MCF 10A (cell line): ENCODE measurements around the gene ZNF302.

DNA sequence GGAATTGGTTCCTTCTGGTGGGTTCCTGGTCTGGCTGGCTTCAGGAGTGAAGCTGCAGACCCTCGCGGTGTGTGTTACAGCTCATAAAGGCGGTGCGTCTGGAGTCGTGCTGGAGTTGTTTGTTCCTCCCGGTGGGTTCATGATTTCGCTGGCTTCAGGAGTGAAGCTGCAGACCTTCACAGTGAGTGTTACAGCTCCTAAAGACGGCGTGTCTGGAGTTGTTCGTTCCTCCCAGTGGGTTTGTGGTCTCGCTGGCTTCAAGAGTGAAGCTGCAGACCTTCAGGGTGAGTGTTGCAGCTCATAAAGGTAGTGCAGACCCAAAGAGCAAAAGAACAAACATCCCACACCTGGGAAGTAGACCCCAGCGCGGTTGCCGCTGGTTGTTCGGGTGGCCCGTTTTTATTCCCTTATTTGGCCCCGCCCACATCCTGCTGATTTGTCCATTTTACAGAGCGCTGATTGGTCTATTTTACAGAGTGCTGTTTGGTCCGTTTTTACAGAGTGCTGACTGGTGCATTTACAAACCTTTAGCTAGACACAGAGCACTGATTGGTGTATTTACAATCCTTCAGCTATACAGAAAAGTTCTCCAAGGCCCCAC, 1.2 kb downstream of the SCGB2B2 start:
- PRO-cap = no peak
- RRBS = no CpG with 5 or more reads among the region's 19 CpGs

DNA sequence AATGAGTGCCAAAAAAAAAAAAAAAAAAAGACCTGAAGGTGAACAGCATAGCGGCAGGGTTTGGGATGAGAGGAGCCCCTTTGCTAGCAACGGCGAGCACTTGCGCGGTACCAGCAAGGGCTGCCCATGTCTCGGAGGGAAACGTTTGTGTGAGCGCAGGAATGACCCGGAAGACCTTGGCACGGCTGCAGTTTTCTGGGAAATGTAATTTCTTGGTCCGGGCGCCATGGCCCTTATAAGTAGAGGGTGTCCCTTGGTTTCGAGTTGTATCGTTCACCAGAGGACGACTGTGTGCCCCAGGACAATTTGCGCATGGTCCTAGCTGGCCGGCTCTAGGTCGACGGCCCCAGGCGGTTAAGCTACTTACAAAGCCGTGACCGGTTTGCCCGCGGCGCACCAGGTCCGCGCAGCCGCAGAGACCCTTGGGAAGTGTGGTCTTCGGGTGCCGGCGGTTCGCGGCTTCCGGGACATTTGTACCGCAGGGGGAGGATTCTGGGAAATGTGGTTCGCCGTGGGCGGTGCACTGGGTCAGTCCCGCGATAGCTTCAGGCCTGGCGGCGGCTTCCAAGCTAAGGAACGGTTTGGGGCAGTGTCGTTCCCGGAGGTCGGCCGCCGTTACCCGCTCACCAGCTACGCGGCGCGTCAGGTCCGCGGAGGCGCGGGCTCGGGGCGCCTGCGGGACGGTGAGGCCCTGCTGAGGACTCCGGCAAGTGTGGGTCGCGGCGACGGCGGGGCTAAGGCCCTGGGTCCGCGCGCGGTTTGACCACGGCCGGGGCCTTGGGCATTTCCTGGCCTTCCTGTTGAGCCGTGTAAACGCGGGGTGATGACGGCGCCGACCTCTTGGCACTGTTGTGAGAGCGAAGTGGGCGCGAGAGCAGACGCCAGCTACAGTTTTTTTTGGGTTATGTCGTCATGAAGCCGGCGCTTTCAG, at the start of gene ZNF302:
ZNF302 (plus strand) TSS at position 528 of the 931 bp plus-strand sequence.
- PRO-cap = bidirectional peak, plus-strand start at position 589 of the sequence, minus-strand start at position 348 of the sequence
- RRBS = 26% methylated on average over 27 of the region's 86 CpGs

DNA sequence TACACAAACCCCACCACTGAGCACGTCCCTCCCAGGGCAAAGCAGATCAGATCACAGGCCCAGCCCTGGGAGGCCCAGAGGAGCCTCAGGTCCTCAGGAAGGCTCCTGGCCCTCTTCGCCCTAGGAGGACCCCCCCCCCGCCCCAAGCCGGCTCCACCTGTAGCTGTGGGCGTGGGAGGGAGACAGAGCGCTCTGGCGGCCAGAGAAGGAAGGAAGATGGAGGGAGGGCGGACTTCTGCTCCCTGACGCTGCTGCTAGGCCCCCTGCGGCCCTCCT, 1.3 kb upstream of the ZNF181 start:
- PRO-cap = no peak
- RRBS = no CpG with 5 or more reads among the region's 10 CpGs

DNA sequence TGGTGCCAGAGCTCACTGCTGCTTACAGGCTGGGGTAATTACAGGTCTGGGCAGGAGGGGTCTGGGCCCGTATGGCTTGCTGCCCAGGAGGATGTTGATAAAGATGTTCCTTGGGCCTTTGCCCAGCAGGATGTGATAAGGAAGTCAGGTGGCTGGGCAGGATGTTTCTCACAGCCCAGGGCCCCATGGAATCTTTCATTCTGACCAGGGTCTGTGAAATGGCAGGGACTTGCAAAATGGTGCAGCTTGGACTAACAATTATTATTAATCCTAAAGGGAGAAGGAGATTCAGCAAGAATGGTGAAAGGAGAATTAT, 64.3 kb upstream of the ZNF599 start:
- PRO-cap = no peak
- RRBS = no CpG with 5 or more reads among the region's 1 CpG

GRCh38 chr19:35023002-35023644, 7.1 kb upstream of the SCN1B start:
- PRO-cap = no peak
- RRBS = no CpG with 5 or more reads among the region's 18 CpGs

GRCh38 chr19:35107270-35107870, 8.3 kb upstream of the FXYD3 start:
- PRO-cap = no peak
- RRBS = no CpG with 5 or more reads among the region's 6 CpGs

GRCh38 chr19:35125248-35126475, 9.2 kb downstream of the LGI4 start:
- PRO-cap = no peak
- RRBS = 83% methylated on average over 7 of the region's 41 CpGs

- PRO-cap = no peak
- RRBS = no CpG with 5 or more reads among the region's 27 CpGs
These were observed 8.2 kb downstream of the LGI4 start for GRCh38 chr19:35126603-35127183.

- PRO-cap = no peak
- RRBS = 2% methylated on average over 5 of the region's 24 CpGs
These were observed 1.1 kb downstream of the FXYD5 start for GRCh38 chr19:35155397-35156328.

DNA sequence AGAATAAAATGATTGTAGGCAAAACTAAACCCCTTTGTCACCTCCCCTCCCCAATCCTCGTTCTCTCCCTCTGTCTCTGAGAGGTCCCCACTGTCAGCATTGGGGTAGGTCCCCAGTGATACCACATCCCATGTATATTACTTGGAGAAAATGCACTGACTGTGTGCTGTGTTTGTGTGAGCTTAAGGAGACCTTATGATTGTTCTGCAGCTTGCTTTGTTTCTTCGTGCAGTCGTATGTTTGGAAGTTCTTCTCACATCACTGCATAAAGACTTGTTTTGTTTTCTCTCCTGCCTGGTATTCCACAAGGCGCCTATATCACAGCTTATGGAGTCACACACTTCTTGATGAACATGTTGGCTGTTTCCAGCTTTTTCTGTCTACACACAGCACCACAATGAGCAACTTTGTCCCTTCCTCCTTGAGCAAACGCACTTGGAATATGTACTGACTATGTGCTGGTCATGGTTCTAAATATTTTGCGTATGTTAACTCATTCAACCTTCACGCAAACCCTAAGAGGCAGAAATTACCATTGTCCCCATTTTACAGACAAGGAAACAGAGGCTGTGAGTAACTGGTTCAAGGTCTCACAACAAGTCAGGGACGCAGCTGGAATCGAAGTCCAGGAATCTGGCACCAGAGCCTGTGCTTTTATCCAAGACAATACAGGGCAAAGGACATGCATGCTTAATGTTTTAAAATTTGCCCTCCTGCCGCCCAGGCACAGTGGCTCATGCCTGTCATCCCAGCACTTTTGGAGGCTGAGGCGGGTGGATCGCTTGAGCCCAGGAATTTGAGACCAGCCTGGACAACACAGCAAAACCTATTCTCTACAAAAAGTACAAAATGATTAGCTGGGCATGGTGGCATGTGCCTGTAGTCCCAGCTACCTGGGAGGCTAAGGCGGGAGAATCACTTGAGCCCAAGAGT, 4.9 kb downstream of the FXYD5 start:
- PRO-cap = no peak
- RRBS = no CpG with 5 or more reads among the region's 13 CpGs

DNA sequence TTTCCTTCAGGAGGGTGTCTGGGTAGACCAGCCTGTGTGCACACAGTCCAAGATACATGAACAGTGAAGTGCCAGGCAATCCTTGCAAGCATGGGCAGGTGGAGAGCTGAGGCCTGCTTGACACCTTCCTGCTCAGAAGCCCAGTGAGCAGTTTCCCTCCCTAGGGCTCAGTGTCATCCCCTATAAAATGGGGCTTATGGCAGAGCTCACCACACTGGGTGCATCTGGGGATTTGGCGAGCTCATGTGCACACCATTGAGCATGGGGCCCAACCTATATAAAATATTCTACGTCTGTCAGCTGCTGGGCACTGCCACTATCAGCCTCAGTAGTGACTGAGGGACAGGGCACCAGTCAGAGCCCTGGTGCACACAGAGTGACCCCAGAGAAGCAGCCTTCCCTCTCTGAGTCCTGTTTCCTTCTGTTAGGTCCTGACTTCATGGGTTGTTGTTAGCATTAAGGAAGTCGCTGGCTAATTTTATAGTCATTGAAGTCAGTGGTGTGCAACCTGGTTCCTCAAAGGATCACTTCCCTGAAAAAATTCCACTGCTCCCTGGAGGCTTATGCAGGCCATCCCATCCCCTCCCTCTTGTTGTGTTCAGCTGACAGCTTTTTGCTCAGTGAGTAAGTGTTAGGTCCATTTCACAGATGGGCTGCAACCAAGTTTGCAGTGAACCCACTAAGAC, 4.1 kb upstream of the USF2 start:
- PRO-cap = no peak
- RRBS = no CpG with 5 or more reads among the region's 3 CpGs

- PRO-cap = no peak
- RRBS = no CpG with 5 or more reads among the region's 18 CpGs
These were observed 1.7 kb downstream of the USF2 start for GRCh38 chr19:35270277-35270961.

DNA sequence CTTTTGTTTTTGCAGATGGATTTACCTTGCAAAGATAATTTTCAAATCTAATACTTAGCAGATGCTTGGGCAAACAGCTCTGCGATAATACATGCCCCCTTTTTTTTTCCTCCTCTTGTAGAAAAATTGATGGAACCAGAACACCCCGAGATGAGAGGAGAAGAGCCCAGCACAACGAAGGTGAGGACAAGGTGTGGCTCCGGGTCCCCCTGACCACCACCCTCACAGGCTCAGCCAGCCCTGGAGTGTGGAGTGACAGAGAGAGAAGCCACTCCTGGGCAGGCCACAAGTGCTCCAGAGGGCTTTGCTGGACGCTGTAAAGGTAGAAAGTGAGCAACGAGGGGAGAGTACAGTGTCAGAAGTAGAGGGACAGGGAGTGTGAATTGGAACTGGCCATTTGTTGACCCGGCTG, 2.2 kb downstream of the USF2 start:
- PRO-cap = no peak
- RRBS = 98% methylated on average over 1 of the region's 7 CpGs

DNA sequence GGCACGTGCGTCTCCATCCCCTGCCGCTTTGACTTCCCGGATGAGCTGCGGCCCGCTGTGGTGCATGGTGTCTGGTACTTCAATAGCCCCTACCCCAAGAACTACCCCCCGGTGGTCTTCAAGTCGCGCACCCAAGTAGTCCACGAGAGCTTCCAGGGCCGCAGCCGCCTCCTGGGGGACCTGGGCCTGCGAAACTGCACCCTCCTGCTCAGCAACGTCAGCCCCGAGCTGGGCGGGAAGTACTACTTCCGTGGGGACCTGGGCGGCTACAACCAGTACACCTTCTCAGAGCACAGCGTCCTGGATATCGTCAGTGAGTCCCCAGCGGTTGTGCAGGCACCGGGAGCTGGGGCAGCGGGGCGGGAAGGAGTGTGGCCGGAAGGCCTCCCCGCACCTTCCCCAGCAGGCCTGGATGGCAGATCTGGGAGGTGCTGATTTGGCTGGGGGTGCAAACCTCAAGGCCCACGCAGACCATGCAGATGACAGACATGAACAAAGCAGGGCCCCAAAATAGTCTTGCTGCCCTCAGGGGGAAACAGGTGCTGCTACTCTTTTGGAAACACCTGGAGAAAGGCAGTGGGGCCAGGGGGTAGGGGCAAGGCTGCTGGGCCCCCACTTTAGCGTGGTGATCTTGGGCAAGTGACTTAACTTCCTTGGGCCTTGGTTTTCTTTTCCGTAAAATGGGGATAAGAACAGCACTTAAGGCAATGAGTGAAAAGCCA, 3.9 kb downstream of the MAG start:
- PRO-cap = no peak
- RRBS = 90% methylated on average over 4 of the region's 29 CpGs

DNA sequence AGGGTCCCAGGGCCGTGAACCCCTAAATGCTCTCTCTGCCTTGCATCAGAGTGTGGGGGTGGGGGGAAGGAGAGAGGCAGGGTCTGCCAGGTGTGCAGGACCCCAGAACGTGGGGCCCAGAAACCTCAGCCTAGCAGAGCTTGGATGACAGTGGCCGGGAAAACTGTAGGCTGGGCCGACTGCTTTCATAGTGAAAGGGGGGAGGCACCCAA, 6.1 kb downstream of the TMEM147 start:
- PRO-cap = unidirectional peak, plus-strand start at position 51 of the sequence
- RRBS = no CpG with 5 or more reads among the region's 4 CpGs

- PRO-cap = no peak
- RRBS = 2% methylated on average over 5 of the region's 25 CpGs
These were observed 1.9 kb upstream of the KMT2B start for GRCh38 chr19:35715795-35716408.

GRCh38 chr19:35733485-35734634, 8.4 kb downstream of the IGFLR1 start:
- PRO-cap = no peak
- RRBS = 91% methylated on average over 3 of the region's 27 CpGs

DNA sequence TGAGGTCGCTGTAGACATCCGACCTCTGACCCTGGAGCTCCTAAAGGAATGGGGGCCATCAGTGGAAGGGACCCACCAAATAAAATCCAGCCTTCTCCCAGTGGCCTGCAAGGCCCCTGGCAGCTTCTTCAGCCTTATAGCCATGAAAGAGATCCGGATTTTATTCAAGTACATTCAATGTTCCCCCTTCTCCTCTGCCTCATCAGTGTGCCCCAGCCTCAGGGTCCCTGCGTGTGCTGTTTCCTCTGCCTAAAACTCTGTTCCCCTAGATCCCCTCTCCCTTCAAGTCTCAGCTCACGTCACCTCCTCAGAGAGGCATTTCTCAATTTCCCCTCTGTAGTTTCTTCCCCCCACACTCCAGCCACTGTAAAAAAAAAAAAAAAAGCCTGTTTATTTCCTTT, 2.3 kb downstream of the HCST start:
- PRO-cap = no peak
- RRBS = no CpG with 5 or more reads among the region's 5 CpGs

- PRO-cap = no peak
- RRBS = 100% methylated on average over 2 of the region's 12 CpGs
These were observed 1.1 kb downstream of the TYROBP start for GRCh38 chr19:35906972-35907515.

GRCh38 chr19:36034906-36035412, 2.3 kb upstream of the CLIP3 start:
- PRO-cap = no peak
- RRBS = no CpG with 5 or more reads among the region's 8 CpGs